Neutrophil (primary cell): ENCODE measurements around a stretch of chr16.

GRCh38 chr16:87747457-87748135, 18.2 kb downstream of the KLHDC4 start:
- PRO-cap, result no peak

- PRO-cap, result no peak
These were observed 24.8 kb upstream of the KLHDC4 start for GRCh38 chr16:87790476-87791175.

DNA sequence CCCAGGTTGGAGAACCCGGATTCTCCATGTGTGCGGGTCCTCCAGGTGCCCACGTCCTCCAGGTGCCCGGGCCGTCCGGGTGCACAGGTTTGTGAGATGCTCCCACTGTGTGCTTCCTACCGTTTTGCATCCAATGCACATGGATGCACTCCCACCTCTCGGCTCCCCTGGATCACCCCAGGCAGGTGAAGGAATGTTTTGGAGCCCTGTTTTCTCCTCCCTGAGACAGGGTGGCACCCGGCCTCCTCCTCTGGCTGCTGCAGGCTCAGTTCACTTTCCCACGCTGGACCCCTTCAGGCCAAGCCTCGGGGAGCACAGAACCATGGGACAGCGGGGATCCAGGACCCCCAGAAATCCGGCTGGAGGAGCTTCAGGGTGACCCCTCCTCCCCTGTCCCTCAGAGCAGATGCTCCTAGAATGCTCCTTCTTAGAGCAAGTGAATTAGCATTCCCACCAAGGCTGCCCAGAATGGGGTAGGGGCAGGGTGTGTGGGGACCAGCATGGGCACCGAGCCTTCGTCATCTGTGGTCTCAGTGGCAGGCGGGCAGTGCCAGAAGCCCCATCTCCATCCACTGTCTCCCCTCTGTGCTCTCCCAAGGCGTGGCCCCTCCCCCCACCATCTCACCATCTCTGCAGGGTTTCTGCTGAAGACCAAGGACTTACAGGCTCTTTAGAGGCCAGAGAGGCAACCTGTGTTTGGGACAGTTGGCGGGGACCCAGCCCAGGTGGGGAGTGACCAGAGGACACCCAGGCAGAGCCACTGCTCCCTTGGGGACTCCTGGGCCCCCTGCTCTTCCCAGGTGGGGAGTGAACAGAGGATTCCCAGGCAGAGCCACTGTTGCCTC, 45.5 kb downstream of the SLC7A5 start:
- PRO-cap, result no peak

DNA sequence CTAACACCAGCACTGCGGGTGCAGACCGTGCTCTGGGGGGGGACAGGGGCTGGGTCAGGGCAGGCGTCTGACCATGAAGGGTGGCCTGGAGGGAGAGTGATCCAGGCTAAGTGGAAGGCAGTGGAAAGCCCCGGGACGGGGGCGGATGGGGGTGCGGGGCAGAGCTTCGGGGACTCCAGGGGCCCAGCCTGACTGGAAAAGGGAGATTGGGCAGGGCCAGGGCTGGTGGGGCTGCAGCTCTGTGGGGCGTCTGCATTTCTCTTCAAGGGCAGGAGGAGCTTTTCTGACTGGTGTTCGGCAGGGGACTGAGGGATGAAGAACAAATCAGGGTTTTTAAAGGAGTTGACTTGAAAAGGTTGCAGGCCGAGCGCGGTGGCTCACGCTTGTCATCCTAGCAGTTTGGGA, 42.2 kb downstream of the SLC7A5 start:
- PRO-cap, result no peak

GRCh38 chr16:87830835-87831654, 38.3 kb downstream of the SLC7A5 start:
- PRO-cap, result no peak

- PRO-cap, result no peak
These were observed 1.1 kb downstream of the SLC7A5 start for GRCh38 chr16:87868092-87868677.

GRCh38 chr16:87982379-87982782, 31.1 kb downstream of the BANP start:
- PRO-cap, result no peak

GRCh38 chr16:88048069-88048715, 97.0 kb downstream of the BANP start:
- PRO-cap, result no peak

DNA sequence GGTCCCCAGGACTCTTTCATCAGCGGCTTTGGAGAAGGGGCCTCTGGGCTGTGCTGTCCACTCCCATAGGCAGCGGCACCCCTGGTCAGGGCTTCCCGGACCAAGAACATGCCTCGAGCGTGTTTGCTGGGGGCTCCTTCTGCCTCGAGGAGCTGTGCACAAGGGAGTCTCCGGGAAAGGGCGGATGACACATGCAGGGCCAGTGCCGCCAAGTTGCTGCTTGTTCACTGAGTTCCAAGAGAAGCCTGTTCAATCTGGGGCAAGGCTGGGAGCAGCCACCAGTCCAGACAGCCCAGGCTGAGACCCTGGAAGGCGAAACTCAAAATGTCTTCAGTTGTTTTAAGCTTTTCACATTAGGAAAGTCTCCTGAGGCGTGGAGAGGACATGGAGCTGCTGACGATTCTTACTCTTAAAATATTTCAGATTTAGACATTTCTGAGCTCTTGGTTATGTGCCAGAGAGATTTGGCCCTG, 84.5 kb upstream of the ZNF469 start:
- PRO-cap, result no peak

DNA sequence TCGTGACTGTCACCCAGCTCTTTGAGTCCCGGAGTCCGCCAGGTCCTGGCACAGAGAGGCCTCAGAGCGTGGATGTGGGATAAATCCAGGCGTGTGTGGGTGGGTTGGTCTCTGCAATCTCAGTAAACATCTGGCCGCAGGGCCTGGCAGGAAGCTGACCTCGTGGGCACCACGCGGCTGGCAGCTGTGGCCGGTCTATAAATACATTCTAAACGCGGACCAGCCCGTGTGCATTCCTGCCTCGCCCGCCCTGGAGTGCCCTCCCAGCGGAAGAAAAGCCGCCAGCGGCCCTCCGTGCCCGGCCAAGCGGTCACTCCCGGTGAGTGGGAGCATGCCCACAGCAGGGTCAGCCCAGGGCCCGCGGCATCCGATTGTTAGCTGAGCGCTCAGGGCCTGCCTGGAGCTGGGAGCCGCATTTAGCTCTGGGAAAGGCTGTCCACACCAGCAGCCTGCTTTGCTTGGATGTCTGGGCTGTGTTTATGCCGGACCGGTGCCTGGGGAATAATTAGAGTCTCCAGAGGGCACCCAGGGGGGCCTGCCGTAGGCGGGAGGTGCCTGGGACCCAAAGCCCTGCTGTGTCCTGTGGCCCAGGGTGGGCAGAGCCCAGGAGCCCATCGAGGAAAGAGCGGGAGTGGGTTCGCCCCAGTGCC, 10.3 kb downstream of the ZNF469 start:
- PRO-cap, result no peak

DNA sequence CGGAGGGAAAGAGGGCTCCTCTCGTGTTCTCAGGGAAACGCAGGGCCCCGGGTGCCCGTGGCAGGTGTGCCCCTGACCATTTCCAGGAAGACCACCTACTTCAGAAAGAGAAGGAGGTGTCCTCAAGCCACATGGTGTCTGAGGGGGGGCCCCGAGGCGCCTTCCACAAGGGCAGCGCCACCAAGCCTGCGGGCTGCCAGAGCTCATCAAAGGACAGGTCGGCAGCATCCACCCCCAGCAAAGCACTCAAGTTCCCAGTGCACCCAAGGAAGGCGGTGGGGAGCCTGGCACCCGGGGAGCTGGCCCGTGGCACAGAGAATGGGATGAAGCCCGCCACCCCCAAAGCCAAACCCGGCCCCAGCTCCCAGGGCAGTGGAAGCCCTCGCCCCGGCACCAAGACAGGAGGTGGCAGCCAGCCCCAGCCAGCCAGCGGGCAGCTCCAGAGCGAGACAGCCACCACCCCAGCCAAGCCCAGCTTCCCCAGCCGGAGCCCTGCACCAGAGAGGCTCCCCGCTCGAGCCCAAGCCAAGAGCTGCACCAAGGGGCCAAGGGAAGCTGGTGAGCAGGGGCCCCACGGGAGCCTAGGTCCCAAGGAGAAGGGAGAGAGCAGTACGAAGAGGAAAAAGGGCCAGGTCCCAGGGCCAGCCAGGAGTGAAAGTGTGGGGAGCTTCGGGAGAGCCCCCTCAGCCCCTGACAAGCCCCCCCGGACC, 14.6 kb upstream of the ZFPM1 start:
- PRO-cap, result no peak

- PRO-cap, result no peak
These were observed 17.1 kb downstream of the ZFPM1 start for GRCh38 chr16:88470178-88470673.

DNA sequence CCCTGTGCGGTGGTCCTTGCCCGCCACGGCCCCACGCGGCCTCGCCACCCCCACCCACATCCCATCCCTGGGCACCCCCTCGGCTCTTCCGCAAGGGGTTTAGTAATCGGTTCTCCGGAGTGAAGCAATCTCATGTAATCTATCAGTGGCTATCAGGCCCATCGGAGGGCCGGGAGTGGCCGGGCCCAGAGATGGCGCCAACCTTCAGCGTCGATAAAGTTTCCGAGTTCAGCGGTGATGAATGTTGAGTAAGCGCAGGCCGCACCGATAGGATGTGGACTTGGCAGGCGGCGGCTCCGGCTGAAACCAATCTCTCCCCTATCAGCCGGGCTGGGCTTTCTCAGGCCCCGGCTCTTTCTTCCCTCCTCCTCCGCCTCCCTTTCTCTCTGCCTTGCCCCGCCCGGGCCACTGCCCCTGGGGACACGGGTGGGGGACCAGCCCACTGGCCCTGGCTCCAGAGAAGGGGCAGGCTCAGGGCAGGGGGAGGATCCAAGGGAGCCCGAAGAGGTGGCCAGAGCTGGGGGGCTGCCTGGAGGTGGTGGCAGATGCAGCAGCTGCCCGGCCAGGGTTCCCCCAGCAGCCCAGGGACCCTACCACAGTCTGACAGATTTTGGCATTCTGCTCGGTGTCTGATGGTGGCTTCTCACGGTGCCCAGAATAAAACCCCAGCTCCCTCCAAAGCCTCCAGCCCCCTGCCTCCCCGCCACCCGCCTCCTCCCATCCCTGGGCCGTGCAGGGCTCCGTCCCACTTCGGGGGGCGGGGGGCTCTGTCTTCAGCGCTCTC, 20.9 kb downstream of the ZFPM1 start:
- PRO-cap, result no peak

- PRO-cap, result no peak
These were observed 35.8 kb downstream of the ZFPM1 start for GRCh38 chr16:88488938-88489290.

- PRO-cap, result no peak
These were observed 1.7 kb downstream of the IL17C start for GRCh38 chr16:88640180-88640367.

- PRO-cap, result bidirectional peak, plus-strand start at chr16:88650228, minus-strand start at chr16:88650090
These were observed 705 bp downstream of the CYBA start for GRCh38 chr16:88650140-88650556.

- PRO-cap, result no peak
These were observed 2.5 kb upstream of the MVD start for GRCh38 chr16:88665273-88665809.

DNA sequence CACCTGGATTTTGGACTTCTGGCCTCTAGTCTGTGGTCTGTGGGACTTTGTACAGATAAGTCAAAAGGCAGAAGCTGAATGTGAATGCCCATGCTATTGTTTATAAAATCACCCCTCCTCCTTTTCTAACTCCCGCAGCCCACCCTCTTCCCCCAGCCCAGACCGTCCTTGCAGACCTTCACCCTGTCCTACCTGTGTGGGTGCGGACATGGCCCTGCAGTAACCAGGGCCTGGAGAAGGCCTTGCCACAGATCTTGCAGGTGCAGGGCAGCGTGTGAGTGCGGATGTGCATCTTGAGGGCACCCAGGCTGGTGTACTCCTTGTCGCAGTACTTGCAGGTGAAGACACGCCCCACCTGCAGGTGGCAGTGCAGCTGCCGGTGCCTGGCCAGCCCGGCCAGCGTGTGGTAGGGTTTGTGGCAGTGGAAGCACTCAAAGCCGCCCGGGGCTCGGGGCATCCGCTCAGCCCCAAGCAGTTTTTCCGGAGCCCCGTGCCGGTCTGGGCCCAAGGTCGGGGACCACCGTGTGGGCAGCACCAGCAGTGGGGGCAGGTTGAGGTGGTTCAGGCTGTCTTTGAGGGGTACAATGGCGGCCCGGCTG, 5.3 kb downstream of the SNAI3 start:
- PRO-cap, result no peak

DNA sequence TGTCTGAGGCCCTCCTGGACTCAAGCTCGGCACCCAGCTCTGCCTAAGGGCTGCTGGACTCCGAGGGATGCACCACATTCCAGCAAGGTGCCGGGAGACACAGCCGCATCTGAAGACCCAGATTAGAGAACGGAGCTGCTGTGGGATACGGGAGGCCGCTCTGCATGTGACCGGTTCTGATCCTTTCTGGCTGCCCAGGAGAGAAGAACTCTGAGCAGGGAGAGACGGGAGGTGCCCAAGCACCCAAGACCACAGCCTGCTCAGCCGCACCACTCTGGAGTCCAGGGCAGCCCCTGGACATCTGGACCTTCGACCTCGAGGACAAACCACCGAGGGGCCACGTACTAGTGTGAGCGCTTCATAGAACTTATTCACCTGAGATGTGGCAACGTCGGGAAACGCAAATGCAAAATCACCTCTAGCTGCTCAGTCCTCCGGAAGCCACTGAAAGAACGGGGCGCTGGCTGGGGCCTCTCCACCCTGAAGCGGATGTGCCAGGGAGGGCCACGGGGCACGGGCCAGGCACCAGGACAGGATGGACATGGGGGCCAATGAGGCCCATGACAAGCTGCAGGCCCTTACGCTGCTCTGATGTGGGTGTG, 5.9 kb downstream of the RNF166 start:
- PRO-cap, result bidirectional peak, plus-strand start at position 429 of the sequence, minus-strand start at position 446 of the sequence

DNA sequence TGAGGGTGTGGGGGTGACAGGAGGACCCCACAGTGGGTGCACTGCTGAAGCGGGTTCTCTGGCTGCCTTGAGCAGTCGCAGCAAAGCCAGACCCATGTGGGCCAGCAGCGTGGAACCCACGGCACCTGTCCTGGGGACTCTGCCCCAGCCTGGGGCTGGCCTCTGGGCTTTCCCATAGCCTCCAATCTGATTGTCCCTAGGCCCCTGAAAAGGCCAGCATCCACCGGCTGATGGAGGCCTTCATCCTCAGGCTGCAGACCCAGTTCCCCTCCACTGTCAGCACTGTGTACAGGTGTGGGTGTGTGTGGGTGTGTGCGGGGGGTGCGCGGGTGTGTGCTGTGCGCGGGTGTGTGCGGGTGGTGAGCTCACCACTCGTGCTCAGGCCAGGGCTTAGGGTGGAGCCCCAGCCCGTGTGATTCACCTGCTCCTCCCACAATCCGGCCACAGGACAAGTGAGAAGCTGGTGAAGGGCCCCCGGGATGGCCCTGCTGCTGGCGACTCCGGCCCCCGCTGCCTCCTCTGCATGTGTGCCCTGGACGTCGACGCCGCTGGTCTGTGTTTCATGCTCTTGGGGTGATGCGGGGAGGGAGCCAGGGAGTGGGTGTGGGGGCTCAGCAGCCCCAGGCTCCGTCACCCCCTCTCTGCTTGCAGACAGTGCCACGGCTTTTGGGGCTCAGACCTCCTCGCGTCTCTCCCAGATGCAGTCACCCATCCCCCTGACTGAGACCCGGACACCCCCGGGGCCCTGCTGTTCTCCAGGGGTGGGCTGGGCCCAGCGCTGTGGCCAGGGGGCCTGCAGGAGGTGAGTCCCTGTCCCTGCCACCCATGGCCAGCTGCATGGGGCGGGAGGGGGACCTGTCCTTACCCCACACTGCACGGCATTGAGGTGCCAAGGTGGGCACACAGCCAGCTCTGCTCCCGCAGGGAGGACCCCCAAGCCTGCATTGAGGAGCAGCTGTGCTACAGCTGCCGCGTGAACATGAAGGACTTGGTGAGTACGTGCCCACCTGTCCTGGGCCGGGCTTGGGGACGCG, 8.0 kb downstream of the CTU2 start:
- PRO-cap, result no peak